OVCAR3 (cell line): ENCODE measurements around the gene SMIM13.

DNA sequence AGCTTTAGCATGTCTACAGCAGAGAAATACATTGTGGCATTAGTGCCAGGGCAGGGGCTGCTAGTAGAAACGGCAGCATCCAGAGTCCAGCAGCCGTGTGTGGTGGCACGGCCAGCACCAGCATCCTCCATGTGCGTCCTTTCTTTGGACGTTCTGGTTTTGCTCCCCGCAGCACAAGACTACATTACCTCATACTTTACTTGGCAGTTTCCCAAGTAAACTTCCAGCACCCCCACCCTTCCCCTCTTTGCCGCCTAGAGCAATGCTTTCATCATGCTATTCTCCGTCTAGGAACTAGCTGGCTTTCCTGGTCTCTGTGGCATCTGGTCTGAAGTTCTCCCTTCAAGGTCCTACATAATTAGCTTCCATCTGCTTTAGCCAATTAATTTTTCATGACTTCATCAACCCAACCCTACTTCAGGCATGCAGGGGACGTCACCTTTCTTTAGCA, 67.6 kb downstream of the BLOC1S5 start:
- RRBS: no CpG with 5 or more reads among the region's 9 CpGs

DNA sequence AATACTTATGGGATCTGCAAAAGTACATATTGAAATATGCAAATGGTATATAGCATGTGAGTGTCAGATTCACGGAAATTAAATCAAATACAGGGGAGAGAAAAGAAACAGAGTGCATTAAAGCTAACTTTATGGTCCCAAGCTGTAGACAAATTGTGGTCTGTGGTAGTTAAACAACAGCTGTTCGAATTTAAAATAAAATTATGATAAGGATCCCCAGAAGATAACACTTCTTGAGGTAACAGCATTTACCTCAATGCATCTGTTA, 273.7 kb downstream of the TFAP2A start:
- RRBS: no CpG with 5 or more reads among the region's 2 CpGs

GRCh38 chr6:10171687-10171956, 243.3 kb downstream of the TFAP2A start:
- RRBS: no CpG with 5 or more reads among the region's 19 CpGs

GRCh38 chr6:10313970-10314702, 100.7 kb downstream of the TFAP2A start:
- RRBS: no CpG with 5 or more reads among the region's 16 CpGs

DNA sequence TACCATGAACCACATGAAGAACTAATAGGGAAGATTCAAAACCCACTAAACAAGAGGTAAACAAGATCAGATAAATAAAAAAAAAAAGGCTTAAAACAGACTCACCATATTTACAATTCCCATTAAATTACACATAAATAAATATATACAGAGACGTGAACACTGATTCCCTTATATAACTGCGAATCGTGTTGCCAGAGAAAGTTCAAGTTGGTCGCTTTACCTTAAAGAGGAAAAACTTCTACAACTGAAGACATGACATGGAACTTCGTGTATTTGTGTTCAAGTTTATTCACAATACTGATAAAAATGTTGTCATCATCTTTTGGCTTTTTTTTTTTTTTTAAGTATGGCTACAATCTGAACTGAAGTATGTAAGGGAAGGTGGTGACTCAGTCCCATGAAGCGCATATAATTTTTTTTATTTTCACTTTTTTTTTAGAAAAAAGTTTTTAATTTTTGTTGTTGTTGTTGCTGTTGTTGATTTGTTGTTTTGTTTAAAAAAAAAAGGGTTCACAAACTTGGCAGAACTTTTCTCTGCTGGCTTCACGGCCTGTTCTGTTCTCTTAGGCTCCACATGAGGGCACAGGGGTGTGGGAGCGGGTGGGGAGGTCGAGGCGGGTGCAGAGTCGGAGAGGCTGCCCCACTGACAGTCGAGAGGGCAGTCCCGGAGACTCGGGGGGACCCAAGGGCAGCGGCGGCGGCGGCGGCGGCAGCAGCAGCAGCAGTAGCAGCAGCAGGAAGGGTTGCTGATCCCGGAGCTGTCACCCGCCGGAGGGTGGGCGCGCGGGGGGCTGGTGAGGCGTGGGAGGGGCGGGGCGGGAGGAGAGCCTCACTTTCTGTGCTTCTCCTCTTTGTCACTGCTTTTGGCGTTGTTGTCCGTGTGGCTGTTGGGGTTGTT, 17.0 kb downstream of the TFAP2A start:
- RRBS: 89% methylated on average over 6 of the region's 31 CpGs

DNA sequence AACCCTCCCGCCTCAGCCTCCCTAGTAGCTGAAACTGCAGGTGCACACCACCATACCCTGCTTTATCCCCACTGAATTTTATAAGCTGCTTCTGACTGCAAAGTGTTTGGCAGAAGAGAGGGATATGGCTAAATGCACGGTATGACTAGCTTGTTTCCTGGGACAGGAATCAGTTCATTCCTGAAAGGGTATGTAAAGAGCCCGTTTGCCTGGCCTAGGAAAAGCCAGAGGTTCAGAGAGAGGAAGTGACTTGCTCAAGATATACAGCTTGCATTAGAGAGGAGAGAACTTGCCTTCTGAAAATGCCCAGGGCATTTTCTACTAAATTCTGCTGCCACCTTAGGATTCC, 738 bp upstream of the GCNT2 start:
- RRBS: no CpG with 5 or more reads among the region's 3 CpGs

- RRBS: no CpG with 5 or more reads among the region's 13 CpGs
Measured at GRCh38 chr6:10585217-10585876, 64.2 kb downstream of the GCNT2 start.

DNA sequence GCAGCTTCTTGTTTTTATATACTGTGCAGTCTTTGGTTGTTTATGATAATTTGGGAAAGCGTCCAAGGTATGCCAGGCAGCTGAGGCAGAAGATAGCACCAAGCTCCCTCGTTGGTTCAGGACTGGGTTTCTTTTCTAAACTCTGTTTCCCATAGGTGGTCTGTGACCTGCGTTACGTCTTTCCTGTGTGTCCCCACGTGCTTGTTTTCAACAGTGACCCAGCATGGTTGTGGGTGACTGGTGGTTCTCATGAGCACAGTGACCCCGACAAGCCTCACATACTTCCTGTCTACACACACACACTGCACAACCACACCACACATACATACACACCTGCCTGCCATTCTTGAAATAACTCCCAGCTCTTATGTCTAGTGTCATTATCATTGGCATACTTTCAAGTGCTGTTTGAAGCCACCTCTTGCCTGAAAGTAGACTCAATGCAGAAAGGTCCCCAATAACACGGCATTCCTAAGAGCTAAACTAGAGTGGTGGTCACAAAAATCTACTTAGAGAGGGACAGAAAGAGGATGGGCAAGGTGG, 66.5 kb downstream of the GCNT2 start:
- RRBS: no CpG with 5 or more reads among the region's 7 CpGs

DNA sequence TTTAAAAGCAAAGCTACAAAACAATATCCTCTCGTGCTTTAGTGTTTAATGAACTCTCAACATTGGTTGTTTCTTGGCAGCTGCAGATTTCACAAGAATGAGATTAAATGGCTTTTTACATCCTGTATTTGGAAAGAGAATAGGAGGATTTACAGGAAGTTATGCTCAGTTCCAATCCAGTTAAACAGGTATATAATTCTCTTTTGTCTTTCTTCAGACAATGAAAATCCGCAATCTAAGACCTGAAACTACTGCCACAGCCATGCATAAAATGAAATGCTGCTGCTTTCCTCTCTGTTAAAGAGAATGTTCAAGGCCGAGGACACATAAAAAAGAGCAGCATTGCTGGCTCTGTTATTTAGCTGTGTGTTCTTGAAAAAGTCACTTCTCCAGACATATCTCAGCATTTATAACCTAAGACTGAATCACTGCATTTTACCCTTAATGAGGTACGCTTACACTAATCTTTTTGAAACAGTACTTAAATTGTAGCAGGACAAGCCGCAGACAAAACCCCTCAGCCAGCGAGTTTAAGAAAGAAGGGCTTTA, 3.6 kb downstream of the C6orf52 start:
- RRBS: no CpG with 5 or more reads among the region's 6 CpGs

GRCh38 chr6:10721317-10721832, 1.5 kb upstream of the TMEM14C start:
- RRBS: 96% methylated on average over 2 of the region's 13 CpGs

DNA sequence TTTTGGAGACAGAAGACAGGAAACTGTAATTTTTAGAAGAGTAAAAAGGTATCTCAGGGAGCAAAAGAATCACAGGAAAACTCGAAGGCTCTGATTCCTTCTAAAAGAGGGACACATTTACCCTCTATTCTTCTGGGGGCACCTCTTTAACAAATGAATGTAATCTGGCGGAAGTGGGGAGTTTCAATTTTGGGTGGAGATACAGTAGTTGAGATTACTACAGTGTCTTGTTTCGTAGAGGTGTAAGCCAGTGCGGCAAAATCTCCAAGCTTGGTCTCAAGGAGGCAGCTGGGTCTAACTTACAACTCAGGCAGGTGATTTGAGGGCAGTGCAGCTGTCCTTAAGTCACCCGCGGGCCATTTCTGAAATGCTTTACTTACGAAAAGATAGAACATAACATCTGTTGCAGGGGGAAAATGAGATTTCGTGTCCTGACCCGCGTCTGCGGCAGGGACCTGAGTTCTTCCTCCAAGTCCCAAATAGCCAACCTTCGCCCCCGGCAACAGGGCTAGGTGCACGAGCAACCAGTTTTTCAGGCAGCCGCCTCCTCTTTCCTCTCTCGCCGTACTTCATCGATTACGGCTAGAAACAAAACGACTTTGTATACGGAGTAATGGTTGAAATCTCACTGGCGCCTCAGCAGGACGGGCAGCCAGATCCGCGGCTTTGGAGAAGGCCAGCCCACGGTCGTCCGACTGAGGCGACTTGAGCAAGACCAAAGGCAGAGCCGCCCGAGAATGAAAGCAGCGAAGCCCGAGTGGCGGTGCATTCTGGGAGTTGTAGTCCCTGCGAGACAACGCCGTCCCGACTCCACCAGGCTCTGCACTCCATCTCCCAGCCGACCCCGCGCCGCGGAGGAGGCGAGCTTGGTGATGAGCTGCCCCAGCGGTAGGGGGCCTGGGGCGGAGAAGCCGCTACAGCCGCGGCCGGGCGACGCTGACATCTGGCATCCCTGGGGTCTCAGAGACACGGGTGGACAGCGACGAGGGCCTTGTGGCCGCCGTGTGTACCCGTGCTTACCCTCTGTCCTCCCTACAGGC, at the start of gene SMIM13:
SMIM13 (plus strand) TSS at position 905 of the 1,040 bp plus-strand sequence.
- RRBS: no CpG with 5 or more reads among the region's 58 CpGs

GRCh38 chr6:11273455-11273879, 41.0 kb upstream of the NEDD9 start:
- RRBS: no CpG with 5 or more reads among the region's 16 CpGs

GRCh38 chr6:11613845-11614373, 76.4 kb downstream of the TMEM170B start:
- RRBS: no CpG with 5 or more reads among the region's 7 CpGs

DNA sequence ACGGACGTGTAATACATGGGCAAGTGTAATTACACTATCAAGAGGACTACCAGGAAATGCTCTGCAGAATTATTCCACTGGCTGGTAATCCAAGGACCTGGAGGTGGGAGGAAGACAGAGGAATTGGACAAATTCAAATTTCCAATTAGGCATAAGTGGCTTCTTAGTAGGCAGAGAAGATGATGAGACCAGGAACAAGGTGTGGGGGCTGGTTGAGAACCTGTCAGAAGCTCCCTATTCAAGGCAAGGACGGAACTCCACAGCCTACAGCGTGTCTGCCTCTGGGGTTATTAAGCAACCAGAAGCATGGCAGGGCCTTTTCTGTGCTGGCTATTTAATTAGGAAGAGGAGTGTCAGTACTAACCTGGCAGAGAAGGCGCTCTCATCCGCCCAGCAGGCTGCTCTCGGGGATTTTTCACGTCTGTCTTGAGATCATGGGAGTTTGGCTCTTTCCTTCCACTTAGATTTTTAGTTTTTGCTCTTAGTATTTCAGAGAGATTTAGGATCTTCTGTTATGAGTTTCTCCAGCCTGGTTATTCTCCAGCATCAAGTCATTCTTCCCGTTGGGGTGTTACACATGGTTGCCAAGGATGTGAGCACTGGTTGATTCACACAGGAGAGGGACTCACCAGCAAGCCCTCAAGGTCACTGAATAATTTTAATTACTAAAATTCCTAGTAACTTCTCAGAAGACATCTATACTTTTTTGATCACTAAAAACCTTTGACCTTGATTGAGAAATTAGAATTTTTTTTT, 23.9 kb downstream of the ADTRP start:
- RRBS: no CpG with 5 or more reads among the region's 9 CpGs

DNA sequence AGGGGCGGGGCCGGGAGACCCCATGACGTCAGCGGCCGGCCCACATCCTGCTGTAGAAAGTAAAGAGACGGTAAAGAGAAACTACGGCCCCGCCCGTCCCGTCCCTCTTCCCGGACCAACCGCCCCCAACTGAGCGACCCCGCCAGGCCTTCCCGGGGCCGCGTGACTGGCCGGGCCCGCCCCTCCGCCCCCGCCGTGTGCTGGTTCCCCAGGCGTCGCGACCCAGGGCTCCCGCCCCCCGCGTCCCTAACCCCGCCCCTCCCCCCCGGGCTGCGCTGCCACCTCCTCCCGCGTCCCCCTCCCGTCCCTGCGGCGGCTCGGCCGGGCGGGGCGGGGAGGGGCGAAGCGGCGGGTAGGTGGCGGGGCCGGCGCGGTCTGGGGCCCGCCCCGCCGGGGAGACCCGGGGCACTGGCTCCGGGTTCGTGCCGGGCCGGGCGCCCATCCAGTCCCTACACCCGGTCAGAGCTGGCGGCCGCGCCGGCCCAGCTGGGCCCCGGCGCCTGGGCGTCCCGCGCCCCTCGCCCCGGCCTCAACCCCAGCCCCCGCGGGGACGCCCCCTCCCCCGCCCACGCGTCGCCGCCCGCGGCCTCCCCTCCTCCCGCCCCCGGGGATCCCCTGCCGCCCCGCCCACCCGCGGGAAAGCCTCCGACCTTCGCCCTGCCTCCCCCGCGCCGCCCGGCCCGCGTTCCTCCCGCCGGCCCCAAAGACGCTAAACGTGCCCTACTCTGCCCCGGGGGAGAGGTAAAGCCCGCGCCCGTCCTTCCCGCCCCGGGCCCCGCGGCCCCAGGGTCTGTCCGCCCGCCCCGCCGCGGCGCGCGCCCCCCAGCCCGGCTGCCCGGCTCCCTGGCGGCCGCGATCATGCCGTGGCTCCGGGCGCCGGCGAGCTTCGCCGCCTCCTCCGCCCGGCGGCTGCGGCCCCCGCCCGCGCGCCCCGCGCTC, 529 bp upstream of the HIVEP1 start:
- RRBS: 4% methylated on average over 77 of the region's 134 CpGs

- RRBS: 94% methylated on average over 2 of the region's 6 CpGs
Measured at GRCh38 chr6:12122477-12122952, 110.4 kb downstream of the HIVEP1 start.

DNA sequence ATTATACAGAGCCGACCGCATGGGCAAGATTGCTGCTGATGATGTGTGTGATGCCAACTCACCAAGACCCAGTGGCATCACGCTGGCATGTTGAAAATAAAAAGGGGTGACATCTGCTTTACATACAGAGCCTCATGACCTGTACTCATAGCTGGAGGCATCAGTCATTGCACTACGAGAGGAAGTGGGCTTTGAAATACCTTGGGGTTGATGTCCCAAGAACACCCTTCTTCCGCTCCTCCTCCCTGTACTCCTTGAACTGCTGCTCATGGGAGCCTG, 56.6 kb upstream of the EDN1 start:
- RRBS: no CpG with 5 or more reads among the region's 5 CpGs

DNA sequence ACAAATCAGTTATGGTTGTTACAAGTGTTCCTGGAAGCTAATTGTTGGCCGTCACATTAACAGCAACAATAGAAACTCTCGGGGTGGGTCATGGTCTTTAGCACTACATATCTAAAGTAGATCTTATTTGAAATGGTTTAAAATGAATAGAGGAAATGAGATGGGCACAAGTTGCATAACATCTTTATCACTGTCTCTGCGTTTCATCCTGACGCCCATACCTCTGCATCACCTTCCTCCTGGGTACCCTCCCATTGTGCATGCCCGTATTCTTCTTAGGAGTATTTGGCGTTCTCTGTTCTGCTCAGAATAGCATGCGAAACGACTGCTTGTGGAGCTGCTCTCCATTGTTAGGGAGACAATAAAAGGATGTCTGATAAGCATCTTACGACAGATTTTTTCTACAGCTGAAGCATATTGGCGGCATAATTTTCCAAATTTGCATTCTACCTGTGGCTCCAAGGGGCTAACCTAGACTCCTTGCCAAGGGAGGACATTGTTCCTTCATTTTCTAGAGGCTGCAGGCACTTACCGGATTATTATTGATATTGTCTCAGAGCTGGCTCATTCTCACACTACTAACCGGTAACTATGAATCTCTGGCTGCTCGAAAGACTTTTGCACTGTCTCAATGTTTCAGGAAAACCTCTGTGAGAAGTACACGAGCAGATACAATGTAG, 118.6 kb downstream of the EDN1 start:
- RRBS: no CpG with 5 or more reads among the region's 14 CpGs

GRCh38 chr6:13271920-13273129, 56.0 kb downstream of the TBC1D7 start:
- RRBS: no CpG with 5 or more reads among the region's 28 CpGs

- RRBS: no CpG with 5 or more reads among the region's 15 CpGs
Measured at GRCh38 chr6:13302175-13303152, 25.9 kb downstream of the TBC1D7 start.